ENCODE measurements around the gene SLC30A1.

- RRBS = 16% methylated on average over 40 of the region's 82 CpGs
Measured at GRCh38 chr1:209231536-209232312, 351.8 kb upstream of the CAMK1G start.

DNA sequence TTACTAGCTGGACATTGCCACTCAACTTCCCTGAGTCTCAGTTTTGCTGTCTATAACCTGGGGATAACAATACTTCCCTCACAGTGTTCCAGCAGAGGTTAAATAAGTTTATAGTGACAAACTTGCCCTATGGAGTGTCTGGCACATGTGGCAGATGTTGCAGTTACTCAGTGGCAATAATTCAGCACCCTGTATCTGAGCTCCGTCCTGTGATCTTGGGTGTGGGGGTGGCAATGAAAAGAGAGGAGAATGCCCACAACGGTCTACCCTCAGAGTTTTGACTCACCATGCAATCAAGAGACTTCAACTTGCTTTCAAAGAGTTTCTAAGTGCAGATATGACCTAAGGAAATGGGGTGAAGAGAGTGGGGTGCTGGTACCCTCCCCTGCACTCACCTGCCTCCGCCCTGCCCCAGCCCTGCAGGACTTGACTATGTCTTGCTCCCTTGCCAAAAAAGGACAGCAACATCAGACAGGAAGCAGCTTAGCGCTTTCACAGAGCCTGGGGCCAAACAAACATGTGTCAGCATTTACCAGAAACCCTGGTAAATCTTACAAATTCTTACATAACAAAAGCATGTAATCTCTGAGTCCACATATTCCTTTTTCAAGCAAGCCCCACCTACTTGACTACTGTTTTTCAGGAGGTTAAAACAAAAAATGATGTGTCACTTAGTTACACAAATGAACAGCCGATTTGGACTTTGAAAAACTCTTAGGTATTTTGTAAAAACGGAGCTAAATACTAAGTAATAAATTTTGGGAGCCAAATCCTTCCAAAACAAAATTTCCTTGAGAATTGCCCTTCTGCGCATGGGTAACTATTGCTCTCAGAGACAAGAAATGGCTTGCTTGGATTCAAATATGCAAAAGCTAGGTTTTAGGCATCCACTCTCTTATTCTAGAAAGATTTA is 185.0 kb upstream of the CAMK1G start:
- RRBS = no CpG with 5 or more reads among the region's 7 CpGs

DNA sequence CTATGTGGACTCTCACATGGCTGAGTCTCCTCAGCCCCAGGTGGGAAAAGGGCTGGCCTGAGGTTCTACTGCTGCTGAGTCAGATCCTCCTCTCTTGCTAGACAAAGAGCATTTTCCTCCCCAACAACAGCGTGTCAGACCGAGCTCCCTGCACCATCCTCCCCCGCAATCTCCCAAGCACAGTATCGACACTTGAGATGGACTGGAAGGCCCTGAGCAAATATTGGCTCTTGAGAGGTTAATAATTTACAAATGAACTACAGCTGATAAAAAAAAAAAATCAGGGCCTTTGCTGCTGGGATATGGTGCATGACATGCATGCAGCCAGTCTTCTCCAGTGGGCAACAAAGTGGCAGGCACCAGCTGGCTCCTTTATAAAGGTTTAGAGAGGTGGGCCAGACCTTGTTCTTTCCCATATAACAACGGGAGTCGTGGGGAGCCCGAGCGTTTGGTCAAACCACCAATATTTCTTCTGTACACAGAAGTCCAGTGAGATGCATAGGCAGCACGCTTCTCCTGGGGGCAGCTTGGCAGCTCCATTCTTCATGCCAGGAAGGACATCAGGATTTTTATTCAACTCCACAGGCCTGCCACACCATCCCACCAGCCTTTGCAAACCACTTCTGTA is 55.4 kb upstream of the CAMK1G start:
- RRBS = no CpG with 5 or more reads among the region's 9 CpGs

DNA sequence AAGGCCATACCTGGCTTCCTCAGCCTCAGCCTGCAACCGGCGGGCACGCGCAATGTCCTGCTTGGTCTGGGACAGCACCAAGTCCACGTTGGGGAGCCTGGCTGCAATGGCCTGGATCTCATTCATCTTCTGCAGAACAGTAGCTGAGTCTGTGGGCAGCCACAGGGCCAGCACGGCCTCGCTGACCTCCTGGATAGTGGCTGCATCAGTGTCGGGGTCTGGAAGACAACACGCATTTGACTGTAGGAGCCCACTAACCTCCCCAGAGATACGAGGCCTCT is 33.8 kb downstream of the LAMB3 start:
- RRBS = no CpG with 5 or more reads among the region's 10 CpGs

- RRBS = 80% methylated on average over 11 of the region's 15 CpGs
Measured at GRCh38 chr1:209623363-209623852, 28.8 kb downstream of the LAMB3 start.

GRCh38 chr1:209648820-209649807 is 3.1 kb downstream of the LAMB3 start:
- RRBS = no CpG with 5 or more reads among the region's 6 CpGs

DNA sequence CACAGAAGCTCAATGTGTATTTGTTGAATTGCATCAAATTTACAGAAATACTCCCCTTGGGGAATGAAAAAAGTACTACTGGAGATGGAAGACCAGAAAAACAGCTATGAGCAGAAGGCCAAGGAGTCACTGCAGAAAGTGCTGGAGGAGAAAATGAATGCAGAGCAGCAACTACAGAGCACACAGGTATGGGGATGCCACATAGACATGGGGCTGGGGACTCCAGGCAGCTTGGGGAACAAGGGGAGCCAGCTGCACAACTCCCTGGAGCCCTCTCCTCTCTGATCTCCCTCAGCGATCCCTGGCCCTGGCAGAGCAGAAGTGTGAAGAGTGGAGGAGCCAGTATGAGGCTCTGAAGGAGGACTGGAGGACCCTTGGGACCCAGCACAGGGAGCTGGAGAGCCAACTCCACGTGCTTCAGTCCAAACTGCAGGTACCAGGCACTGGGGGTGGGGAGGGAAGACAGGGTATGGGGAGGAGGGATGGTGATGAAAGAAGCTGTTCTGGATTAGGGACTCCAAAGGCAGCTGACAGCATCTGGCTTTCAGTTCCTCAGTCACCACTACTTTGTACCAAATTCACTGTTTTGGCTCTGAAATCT is 9.0 kb downstream of the C1orf74 start:
- RRBS = no CpG with 5 or more reads among the region's 2 CpGs

- RRBS = no CpG with 5 or more reads among the region's 10 CpGs
Measured at GRCh38 chr1:209790441-209791216, 6.3 kb upstream of the C1orf74 start.

DNA sequence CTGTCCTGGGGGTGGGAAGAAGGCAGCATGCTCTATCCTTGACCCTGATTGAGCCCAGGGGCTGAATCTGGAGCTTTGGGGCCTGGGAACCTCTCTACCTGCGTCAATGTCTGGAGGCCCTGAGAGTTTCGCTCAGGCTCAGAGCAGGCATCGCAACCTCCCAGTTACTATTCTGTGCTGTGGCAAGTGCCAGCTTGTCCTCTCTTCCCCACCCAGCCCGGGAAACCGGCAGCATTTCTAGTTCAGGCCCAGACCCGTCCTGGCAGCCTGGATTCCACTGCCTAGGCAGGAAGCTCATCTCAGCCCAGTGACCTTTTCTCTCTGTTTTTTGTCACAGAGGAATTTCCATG is 10.0 kb upstream of the IRF6 start:
- RRBS = no CpG with 5 or more reads among the region's 6 CpGs

- RRBS = no CpG with 5 or more reads among the region's 4 CpGs
Measured at GRCh38 chr1:210099831-210100516, 132.6 kb upstream of the SERTAD4 start.

- RRBS = no CpG with 5 or more reads among the region's 9 CpGs
Measured at GRCh38 chr1:210292991-210293604, 35.6 kb upstream of the HHAT start.

DNA sequence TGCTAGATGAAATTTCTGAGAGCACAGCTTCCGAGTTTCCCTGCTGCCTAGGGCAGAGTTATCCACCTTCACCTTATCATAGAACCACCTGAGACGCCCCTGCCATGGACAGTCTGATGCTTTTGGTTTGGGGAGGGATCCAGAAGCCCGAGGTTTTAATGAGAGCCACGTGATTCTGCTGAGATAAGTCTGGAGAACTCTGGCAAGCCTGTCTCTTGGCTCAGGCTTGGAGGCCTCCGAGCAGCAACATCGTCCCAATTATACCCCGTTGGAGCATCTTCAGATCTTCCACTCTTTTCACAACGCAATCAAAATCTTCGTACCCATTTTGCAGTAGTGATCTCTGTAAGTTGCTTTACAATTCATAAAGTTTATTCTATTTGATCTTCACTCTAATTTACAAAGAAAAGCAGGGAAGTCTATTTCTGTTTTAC is 645 bp upstream of the HHAT start:
- RRBS = no CpG with 5 or more reads among the region's 9 CpGs

DNA sequence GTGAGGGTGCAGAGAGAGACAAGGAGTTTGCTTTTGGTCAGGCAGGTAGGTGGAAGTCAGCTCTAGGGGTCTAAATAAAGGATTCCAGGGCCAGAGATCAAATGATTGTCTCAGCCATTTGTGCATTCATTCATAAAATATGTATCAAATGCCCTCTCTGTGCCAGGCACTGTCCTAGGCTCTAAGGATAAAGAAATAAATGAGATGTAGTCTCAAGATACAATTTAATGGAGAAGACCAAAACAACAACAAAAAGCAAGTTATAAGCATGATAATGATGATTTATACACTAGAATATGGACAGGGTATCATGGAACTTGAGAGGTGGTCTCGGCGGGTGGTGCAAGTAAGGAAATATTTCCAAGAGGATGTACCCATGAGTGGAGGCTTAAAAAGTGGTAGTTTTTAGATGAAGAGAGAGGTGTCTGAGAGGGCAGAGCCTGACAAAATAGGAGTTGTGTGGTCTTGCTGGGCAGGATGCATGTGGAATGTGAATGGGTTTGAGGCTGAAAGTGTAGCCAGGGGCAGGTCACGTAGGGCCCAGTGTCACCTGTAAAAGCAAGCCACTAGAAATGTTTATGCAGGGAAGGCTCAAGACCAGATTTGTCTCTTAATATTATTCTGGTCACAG is 41.2 kb downstream of the TRAF5 start:
- RRBS = no CpG with 5 or more reads among the region's 3 CpGs

- RRBS = no CpG with 5 or more reads among the region's 9 CpGs
Measured at GRCh38 chr1:211372145-211372971, 45.7 kb downstream of the TRAF5 start.

DNA sequence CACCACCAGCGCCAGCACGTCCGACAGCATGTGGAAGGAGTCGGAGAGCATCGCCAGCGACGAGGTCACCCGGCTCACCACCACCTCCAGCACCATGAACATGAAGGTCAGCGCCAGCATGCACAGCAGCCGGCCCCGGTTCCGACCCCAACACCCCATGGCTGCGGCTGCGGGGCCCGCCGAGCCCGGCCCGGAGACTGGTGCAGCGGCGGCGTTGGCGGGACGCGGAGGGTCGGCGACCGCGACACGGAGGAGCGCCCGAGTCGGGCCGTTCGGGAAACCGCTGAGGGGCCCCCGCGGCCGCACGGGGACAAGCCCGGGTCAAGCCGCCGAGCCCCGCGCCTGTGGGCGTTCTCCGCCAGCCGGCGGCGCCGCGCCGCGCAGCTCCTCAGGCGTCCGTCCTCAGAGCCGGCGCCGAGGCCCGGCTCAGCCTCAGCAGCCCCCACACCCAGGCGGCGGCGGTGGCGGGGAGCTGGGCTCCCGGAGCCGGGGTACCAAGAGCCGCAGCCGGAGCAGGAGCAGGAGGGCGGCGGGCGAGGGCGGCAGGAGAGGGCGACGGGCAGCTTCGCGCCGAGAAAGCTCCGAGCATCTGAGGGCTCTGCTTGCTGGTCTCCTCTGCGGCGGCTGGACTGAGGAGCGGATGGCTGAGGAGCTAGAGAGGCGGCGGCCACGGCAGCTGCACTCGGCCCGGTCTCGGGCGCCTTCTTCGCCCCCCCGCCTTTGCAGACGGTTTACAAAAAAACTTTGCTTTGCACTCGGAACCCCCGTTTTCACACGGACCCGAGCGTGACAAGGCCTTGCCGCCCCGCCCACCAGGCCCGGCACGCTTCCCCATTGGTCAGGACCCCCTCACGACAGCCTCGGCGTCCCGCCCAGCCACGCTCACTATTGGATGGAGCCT is at the start of gene SLC30A1:
TSS of gene SLC30A1 (minus strand) at position 708 of the 901 bp plus-strand sequence.
- RRBS = 3% methylated on average over 44 of the region's 104 CpGs

- RRBS = no CpG with 5 or more reads among the region's 12 CpGs
Measured at GRCh38 chr1:211606806-211607442, 28.0 kb upstream of the SLC30A1 start.

- RRBS = no CpG with 5 or more reads among the region's 6 CpGs
Measured at GRCh38 chr1:212186382-212186921, 98.8 kb upstream of the PPP2R5A start.

DNA sequence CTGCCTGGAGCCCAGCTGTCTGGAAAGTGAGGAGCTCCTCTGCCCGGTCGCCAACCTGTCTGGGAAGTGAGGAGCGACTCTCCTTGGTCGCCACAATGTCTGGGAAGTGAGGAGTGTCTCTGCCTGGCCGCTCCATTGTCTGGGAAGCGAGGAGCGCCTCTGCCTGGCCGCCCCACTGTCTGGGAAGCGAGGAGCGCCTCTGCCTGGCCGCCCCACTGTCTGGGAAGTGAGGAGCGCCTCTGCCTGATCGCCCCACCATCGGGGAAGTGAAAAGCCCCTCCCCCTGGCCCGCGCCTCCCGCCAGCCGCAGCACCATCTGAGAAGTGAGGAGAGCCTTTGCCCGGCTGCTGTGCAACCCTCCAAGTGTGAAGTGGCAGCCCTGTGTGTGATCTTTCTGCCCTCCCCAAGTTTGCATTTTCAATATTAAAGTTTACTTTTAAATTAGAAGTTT is 95.1 kb upstream of the PPP2R5A start:
- RRBS = no CpG with 5 or more reads among the region's 19 CpGs

- RRBS = no CpG with 5 or more reads among the region's 1 CpG
Measured at GRCh38 chr1:212247973-212248331, 37.3 kb upstream of the PPP2R5A start.